SUDHL5 (cell line): ENCODE data around the gene SLC1A4.

GRCh38 chr2:64014591-64015118, 4.6 kb downstream of the VPS54 start:
- PRO-cap = no peak

GRCh38 chr2:64036421-64036796, 17.2 kb upstream of the VPS54 start:
- PRO-cap = no peak

GRCh38 chr2:64129871-64130491, 14.2 kb downstream of the PELI1 start:
- PRO-cap = no peak

DNA sequence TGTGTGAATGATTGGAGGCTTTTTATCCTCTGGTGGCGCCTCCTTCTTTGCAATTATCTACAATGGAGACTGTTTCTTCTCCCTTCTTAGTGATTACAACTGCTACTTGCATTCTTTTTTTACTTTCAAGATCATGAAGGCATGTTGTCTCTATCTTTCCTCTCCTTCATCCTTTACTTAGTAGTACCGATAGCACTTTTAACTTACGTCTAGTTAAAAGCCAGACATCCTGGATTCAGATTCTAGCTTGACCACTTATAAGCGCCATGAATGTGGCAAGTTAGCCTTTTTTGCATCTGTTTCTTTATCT, 84.4 kb upstream of the PELI1 start:
- PRO-cap = no peak

- PRO-cap = no peak
Measured at GRCh38 chr2:64252608-64253046, 108.4 kb upstream of the PELI1 start.

DNA sequence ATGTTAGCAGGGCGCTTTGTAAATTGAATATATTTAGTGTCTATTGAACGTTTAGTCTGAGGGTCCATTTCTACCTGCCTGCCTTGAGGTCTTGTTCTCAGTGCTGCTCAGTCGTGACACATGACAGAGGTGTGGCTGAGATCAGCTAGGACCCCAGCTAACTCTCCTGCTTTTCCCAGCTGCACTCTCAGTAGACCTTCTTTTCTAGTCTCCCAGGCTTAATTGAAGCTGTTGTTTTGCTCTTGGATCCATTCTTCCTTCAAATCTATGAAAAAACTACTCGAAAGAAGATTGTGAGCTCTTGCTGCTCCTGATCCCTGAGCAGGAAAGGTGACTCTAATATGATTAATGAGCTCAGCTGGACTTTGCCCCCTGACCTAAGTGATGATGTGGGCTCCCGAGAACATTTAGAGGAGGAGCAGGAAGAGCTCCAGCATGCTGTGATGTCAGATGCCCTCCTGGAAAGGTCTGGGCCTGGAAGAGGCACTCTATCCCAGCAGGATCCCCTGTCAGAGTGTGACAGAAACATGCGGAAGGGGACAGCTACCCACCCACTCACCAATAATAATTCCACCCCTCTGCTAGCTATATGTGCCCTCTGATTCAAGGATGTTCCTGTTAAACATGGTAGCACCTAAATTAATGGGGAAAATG, 117.8 kb upstream of the PELI1 start:
- PRO-cap = no peak

DNA sequence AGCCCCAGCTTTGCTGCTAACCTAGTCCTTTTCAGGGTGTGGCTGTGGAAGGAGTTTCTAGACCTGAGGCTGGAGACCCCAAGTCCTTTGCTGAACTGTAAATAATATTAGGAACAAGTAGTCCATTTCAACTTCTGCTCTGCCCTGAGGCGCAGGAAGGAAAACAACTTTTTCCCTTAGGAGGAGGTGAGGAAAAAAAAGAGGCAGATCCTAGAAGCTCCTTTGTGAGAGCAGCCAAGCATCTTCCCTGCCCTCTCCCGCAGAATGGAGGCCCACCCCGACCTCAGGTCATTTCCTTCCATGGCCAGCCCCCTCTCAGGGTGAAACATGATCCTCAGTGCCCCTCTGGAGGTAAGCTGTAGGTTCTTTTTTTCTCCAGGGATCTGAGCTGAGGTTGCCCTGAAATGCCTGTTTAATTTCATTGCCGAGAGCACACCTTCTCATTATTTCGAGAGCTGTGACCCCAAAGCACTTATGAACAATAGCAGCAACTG, 122.7 kb upstream of the LGALSL start:
- PRO-cap = no peak

DNA sequence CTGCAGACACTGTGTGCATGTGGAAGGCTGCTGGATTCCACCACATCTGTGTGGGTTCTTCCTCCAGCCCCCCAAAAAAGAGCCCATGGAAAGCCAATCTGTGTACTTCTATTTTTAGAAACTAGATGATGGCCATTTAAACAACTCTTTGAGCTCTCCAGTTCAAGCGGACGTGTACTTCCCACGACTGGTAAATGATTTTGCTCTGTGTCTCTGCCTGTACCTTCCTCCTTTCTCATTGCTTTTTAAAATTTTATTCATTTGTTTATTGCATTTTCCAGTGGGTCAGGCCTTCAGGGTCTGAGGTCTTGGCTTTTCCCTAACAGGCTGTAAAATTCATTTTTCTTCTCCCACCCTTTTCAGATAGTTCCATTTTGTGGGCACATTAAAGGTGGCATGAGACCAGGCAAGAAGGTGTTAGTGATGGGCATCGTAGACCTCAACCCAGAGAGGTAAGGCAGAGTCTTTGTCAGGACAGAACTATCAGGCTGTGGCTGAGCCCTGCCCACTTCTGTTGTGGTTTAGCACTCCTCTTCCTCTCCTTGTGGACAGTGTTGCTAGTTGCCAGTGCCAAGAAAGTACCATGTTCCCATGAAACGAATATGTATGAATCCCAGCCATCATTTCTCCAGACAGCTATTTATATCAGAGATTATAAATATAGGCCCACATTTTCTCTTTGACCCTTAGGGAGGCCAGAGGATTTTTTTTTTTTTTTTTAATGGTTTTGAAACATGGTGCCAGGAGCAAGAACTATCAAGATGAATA, 1.4 kb downstream of the LGALSL start:
- PRO-cap = no peak

- PRO-cap = no peak
Measured at GRCh38 chr2:64462048-64462425, 8.1 kb downstream of the LGALSL start.

GRCh38 chr2:64528403-64529113, 4.4 kb downstream of the AFTPH start:
- PRO-cap = no peak

DNA sequence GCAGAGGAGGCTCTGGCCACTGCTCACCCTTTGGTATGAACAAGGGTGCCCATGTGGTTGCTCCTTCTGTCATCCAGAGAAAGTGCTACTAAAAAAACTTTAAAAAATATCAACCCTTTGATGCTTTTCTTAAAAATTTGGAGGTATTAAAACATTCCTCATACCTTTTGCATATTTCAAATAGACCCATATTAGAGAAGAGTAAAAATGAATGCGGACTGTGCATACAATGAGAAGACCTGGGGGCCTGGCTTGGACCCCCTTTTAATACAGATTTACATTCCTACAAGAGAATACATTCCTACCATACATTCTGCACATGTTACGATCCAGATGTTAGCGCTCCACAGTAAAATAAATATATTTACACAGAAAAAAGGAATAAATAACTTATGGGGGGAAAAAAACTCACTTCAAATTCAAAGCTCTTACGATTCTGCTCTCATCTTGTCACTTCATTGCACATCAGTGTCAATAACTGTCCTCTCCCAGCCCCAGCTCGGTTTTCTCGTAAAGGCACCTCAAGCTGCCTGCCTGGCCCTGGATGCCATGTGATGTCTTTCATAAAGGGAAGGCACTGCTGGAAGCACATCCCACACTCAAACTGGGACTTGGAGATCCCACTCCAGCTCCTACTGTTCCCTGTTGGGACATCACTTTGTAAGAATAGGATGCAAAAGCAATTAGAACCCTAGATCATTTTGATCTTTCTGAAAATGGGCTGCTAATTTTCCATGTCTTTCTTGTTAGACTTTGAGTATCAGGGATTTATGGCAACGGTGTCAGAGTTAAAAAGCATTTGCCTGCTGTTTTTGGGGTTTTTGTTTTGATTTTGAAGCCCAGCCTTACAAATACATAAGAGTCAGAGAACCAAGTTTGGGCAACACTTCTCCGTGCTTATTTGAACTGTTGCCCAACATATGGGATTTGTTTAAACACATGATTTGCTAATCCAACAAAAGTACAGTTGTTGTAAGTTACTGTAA, 20.9 kb downstream of the SERTAD2 start:
- PRO-cap = no peak

GRCh38 chr2:64634567-64635151, 19.1 kb downstream of the SERTAD2 start:
- PRO-cap = no peak

DNA sequence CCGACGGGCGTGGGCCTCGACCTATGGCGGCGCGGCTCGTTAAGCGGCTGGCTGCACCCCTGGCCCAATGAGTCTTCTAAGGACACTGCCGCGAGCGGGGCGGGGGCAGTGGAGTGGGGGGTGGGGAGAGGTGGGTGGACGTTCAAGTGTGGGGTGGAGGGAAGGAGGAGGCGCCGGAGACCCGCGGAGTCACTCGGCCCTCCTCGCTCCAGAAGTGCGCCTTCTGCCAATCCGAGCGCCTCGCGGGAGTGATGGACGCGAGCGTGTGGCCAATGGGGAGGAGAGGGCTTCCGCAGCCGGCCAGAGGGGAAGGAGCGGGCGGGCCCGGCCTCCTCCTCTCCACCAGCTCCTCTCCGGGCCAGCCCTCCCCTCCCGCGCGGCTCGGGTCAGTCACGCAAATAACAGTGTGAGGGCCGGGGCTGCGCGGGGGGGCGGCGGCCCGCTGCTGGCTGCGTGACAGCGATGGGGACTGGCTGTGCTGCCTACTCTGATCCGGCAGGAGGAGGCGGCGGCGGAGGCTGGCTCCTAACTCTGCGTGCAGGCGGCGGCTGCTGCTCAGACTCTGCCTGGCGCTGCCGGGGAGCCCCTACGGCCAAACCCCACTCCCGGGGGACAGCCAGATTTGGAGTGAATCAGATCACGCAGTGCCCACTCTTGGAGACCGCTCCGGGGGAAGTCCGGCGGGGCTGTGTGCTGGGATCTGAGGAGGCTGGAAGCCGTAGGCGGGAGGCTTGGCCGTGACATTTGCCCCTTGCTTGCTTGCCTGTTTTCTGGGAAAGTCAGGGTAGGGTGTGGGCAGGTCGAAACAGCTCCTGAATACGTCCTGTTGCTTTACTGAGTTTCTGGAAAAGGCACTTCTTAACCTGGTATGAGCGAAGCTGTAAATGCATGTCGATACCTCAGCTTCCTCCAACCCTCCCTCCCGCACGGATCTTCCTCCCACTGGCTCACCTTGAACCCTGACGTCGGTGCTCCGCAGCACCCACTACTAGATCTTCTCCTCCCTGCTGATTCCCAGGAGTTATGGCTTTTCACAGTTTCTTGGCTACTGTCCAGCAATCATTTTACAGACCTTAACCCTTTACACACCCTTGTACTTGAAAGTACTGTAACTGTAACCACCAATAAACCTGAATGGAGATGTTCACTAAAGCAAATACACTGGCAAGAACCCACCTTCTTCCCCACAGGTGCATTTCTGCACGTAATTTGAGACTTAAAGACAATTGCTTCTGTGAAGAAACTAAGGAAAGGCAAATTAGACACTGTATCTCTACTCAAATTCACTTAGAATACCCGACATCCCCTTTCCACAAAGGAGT, 97.9 kb upstream of the SERTAD2 start:
- PRO-cap = bidirectional peak, plus-strand start at position 397 of the sequence, minus-strand start outside the sequence; bidirectional peak, plus-strand start at position 558 of the sequence, minus-strand start at position 531 of the sequence

GRCh38 chr2:64858593-64859184, 130.5 kb upstream of the SLC1A4 start:
- PRO-cap = no peak

GRCh38 chr2:64863510-64863880, 125.7 kb upstream of the SLC1A4 start:
- PRO-cap = unidirectional peak, minus-strand start at chr2:64863626

DNA sequence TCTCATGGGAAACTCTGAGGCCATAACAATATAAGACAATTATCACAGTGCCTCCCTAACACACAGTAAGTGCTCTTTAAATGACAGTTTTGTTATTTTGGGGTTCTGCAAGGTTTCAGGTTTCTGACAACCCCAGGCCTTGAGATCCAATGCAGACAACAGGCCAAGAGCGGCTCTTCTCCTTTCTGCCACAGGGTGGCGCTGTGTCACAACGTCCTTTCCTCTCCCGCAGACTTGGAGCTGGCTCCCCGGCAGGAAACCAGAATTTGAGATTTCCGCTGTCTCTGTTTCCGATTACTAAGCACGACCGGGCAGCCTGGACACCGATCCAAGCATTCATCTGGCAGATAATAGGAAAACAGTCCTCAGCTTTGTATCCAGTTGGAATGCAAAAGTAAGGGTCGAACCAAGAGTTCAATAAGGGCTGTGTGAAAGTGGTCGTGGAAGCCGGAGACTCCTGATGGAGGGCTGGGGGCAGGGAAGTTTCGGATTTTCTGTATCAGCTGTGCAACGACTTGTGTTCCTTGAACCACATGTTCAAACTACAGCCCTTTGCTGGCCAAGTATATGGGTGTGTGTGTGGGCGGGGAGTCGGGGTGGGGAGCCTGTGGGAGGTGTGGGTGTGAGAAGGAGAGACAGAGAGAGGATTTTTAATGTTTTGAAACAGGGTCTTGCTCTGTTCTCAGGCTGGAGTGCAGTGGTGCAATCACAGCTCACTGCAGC, 71.4 kb upstream of the SLC1A4 start:
- PRO-cap = unidirectional peak, plus-strand start at position 293 of the sequence

- PRO-cap = bidirectional peak, plus-strand start at chr2:64938129, minus-strand start at chr2:64937824
Measured at GRCh38 chr2:64937643-64937927, 51.6 kb upstream of the SLC1A4 start.

GRCh38 chr2:64937948-64938259, 51.3 kb upstream of the SLC1A4 start:
- PRO-cap = bidirectional peak, plus-strand start at chr2:64938129, minus-strand start at chr2:64937824

DNA sequence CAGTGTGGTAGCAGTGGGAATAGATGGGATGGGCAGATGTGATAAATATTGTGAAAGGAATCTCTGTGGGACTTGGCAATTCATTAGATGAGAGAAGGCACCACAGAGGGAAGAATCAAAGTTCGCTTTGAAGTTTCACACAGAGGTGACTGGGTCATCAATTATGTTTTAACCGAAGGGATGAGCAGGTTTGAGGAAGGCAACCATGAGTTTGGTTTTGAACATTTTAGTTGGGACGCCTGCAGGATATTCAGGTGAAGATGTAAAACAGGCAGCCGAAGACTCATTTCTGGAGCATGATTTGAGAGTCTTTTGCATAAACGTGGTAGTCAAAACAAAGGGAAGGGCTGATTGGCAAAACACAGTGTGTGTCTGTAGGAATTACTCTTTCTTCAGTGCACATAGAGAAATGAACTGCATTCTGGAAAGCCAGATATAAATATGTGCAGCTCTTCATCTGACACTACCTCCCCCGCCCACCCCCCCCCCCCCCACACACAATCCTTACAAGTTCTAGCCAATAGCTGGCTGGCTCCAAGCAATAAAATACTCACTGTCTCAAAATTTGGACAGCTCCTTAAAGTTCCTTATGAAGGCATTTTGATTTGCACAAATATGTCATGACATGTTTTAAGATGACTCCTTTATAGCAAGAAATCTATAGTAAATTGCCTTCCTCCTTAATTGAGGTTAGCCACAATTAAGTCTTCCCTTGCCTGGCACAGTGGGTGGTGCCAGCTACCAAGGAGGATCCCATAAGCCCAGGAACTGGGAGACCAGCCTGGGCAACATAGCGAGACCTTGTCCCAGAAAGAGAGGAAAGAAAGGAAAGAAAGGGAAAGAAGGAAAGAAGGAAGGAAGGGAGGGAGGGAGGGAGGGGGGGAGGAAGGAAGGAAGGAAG, 1.8 kb upstream of the SLC1A4 start:
- PRO-cap = no peak

DNA sequence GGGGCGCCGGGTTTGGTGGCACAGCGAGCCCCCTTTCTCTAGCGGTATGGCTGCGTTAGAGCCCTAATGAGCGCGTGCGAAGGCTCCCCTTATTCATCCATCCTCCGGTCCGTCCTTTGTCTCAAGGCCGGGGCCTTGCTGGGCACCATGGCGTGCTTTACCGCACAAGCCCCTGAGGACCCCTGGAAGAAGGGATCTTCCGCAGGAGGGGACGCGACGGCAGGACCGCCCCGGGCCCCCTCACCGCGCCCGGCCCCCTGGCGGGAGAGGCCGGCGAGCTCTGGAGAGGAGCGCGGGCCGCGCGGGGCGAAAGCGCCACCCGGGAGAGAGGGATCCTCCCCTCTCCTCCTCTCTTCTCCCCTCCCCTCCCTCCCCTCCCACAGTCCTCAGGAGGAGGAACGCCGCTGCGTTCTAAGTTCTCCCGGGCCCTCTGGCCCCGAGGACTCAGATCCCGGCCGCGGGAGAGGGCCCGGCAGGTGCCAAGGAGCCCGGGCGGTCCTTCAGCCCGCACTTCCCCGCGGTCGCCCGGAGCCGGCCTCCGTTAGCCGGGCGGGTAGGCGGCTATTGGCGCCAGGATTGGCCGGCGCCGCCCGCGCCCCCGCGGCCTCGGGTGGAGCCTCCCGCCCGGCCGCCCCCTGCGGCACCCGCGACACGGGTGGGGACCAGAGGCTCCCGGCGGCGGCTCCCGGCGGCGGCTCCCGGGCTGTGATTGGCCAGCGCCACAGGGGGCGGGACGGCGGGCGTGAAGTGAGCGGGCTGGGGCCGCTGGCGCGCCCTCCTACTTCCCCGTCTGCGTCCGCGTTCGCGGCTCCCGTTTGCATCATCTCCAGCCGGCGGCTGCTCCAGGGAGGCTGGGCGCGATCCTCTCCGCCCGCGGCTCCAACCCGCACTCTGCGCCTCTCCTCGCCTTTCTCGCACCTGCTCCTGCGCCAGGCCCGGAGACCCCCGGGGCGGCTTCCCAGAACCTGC, at the start of gene SLC1A4:
SLC1A4 (plus strand) TSS at position 823 of the 969 bp plus-strand sequence.
- PRO-cap = bidirectional peak, plus-strand start at position 447 of the sequence, minus-strand start at position 269 of the sequence; bidirectional peak, plus-strand start at position 823 of the sequence, minus-strand start at position 657 of the sequence